ENCODE measurements around the gene CHI3L2.

GRCh38 chr1:111194005-111194468, 6.4 kb downstream of the DENND2D start:
- PRO-cap, result bidirectional peak, plus-strand start at chr1:111194383, minus-strand start at chr1:111194210
- RAMPAGE, long total RNA, 4 experiments, result start-site peak on the minus strand in 1 of 4 experiments, at chr1:111193919-111194720 at its widest, 30 reads per replicate

- PRO-cap, result bidirectional peak, plus-strand start at chr1:111219559, minus-strand start at chr1:111219469; unidirectional peak, plus-strand start at chr1:111220065; unidirectional peak, plus-strand start at chr1:111220100
- RAMPAGE, long total RNA, 4 experiments, result no peak in any of the 4 experiments
These were observed 8.0 kb upstream of the CHI3L2 start for GRCh38 chr1:111219251-111220257.

- PRO-cap, result no peak
- RAMPAGE, long total RNA, 4 experiments, result no peak in any of the 4 experiments
These were observed 4.7 kb upstream of the CHI3L2 start for GRCh38 chr1:111222705-111223403.

DNA sequence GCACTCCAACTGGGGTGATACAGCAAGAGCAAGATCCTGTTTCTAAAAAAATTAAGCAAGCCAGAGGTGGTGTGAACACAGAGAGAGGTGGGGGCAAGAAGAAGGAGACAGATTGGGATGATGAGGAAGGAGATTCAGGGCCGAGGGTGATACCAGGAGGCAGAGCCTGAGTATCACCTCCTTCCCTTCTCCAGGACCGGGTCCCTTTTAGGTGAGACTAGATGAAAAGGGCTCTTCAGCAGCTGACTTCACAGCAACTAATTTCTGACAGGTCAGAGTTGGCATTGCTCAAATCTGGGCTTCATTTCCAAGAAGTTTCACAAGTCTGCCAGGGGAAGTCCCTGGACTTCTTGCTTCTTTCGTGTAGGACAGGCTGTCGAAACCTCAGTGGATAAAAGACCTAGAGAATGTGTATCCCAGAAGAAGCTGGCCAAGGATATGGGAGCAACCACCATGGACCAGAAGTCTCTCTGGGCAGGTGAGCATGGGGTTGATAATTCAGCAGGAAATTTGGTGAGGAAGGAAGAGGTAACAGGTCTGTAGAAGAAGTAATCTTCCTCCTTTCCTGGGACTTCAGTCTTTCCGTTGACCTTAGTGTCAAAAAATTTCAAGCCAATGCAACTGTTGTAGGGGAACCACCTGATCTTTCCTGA, at the start of gene CHI3L2:
CHI3L2 (plus strand) TSS at position 422 of the 653 bp plus-strand sequence.
- PRO-cap, result no peak
- RAMPAGE, long total RNA, 4 experiments, result no peak in any of the 4 experiments

- PRO-cap, result no peak
- RAMPAGE, long total RNA, 4 experiments, result no peak in any of the 4 experiments
These were observed 278 bp downstream of the ATP5PB start for GRCh38 chr1:111449625-111449858.

- PRO-cap, result no peak
- RAMPAGE, long total RNA, 4 experiments, result no peak in any of the 4 experiments
These were observed 2.7 kb upstream of the C1orf162 start for GRCh38 chr1:111470858-111471630.

- PRO-cap, result no peak
- RAMPAGE, long total RNA, 4 experiments, result no peak in any of the 4 experiments
These were observed 352 bp downstream of the C1orf162 start for GRCh38 chr1:111474094-111474577.

DNA sequence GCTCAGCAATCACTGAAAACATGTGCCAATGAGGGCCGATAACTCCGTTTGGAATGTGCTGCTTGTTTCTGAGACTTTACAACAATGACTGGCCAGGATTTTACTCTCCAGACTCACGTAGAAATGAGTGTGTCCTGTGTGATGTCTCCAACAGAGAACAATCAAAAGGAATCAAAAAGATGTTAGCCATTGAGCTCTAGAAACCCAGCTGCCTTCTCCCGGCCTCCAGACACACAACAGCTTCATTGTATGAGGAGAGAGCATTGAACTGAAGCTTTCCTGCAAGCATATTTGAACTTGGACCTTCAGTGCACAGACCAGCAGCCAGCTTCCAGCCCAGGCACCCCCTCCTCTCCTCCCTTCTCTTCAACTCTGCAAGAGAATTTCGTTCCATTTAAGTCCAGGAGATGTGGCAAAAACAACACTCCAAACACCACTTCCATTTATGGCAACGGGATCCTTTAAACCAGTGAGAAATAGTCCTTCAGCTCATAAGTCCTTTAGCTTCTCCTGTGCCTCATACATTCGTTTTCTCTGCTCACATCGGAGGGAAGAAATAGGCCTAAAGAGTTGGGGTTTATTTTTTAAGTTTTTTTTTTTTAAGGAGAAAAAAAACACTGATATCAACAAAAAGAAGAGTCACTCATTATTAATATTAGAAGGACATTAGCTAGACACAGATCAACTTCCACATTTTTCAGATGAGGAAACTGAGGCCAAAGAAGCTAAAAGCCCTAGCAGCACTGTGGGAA, 32.4 kb upstream of the ADORA3 start:
- PRO-cap, result no peak
- RAMPAGE, long total RNA, 4 experiments, result no peak in any of the 4 experiments

- PRO-cap, result no peak
- RAMPAGE, long total RNA, 4 experiments, result no peak in any of the 4 experiments
These were observed 4.8 kb downstream of the RAP1A start for GRCh38 chr1:111624377-111624817.

DNA sequence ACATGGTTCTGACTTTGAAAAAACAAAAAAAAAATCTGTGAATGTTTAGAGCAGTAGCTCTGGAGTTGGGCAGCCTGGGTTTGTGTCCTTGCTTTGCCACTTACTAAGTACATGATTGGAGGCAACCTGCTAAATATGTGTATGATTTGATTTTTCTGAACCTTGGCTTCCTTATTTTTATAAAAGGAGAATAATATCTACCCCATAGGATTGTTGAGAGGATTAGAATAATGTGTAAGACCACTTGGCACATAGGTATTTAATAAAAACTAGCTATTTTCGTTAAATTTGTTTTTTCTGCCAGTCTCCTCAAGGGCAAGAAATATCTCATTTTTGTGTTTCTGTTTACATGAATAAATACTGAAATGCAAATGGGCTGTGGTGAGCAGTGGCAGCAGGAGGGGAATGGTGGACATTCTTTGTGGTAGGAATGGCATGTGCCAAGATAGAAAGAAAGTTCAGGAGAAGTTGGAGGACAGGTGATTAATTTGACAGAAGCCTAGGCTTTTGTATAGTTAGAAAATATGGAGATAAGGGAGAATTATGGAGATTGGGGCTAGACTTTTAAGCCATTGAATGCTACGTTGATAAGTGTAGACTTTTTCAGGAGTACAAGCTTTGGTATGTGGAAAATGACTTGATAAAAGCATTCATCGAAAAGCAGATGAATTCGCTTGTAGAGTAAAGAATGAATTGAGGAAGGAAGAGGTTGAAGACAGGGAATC, 8.5 kb downstream of the RAP1A start:
- PRO-cap, result no peak
- RAMPAGE, long total RNA, 4 experiments, result start-site peak on the plus strand in 2 of 4 experiments, centred at positions 387 to 577 of the sequence, 7 to 19 reads per replicate

- PRO-cap, result no peak
- RAMPAGE, long total RNA, 4 experiments, result no peak in any of the 4 experiments
These were observed 15.7 kb downstream of the INKA2 start for GRCh38 chr1:111723205-111724112.

GRCh38 chr1:111801012-111801609, 45.4 kb downstream of the DDX20 start:
- PRO-cap, result no peak
- RAMPAGE, long total RNA, 4 experiments, result no peak in any of the 4 experiments

- PRO-cap, result no peak
- RAMPAGE, long total RNA, 4 experiments, result no peak in any of the 4 experiments
These were observed 106.8 kb downstream of the DDX20 start for GRCh38 chr1:111862430-111862874.

DNA sequence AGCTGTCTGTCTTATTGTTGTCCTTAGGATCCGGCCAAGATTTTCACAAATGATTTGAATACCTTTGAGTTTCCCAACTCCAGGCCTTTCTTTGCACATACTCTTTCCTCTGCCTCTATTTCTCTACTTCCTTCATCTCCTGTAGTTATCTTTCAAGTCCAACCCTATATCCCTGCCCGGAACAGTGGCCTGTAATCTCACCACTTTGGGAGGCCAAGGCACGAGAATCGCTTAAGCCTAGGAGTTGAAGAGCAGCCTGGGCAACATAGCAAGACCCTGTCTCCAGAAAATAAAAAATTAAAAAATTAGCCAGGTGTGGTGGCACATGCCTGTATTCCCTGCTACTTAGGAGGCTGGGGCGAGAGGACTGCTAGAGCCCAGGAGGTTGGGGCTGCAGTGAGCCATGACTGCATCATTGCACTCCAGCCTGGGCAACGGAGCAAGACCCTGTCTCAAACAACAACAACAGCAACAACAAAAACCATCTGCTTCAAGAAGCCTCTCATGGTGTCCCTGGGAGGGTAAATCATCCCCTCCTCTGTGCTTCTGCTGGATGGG, 34.4 kb downstream of the KCND3 start:
- PRO-cap, result no peak
- RAMPAGE, long total RNA, 4 experiments, result no peak in any of the 4 experiments

DNA sequence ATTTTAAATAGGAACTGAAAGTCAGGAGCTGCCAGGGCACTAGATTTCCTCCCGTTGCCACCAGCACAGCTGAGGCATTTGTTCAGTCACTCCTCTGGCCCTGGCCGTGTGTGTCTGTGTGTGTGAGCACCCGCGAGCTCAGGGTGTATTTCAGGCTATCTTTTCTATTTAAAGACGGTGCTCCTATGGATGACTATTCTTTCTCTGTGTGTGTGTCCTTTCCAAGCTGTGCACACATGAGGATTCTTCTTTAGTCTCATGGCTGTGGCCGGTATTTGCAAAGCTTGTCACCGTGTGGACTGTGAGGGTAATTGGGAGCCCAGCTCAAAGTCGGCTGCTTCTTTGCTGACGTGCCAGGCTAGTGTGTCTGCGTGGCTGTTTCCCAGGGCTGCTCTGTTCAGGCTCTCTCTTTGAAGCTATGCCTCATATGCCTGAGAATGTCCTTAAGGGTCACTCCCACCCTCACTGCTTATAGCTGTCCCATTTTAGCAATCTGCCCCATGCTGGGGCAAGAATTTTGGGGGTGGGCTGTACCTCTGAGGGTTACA, 3.1 kb upstream of the KCND3 start:
- PRO-cap, result no peak
- RAMPAGE, long total RNA, 4 experiments, result no peak in any of the 4 experiments

DNA sequence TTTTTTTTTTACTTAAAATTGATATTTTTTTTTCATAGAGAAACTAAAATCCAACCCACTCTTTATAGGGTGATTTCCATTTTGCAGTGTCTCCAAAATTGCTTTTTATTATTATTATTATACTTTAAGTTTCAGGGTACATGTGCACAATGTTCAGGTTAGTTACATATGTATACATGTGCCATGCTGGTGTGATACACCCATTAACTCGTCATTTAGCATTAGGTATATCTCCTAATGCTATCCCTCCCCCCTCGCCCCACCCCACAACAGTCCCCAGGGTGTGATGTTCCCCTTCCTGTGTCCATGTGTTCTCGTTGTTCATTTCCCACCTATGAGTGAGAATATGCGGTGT, 197.0 kb upstream of the CTTNBP2NL start:
- PRO-cap, result unidirectional peak, minus-strand start at position 99 of the sequence
- RAMPAGE, long total RNA, 4 experiments, result no peak in any of the 4 experiments

- PRO-cap, result bidirectional peak, plus-strand start at chr1:112359057, minus-strand start at chr1:112358905
- RAMPAGE, long total RNA, 4 experiments, result no peak in any of the 4 experiments
These were observed 37.3 kb upstream of the CTTNBP2NL start for GRCh38 chr1:112358625-112359233.

DNA sequence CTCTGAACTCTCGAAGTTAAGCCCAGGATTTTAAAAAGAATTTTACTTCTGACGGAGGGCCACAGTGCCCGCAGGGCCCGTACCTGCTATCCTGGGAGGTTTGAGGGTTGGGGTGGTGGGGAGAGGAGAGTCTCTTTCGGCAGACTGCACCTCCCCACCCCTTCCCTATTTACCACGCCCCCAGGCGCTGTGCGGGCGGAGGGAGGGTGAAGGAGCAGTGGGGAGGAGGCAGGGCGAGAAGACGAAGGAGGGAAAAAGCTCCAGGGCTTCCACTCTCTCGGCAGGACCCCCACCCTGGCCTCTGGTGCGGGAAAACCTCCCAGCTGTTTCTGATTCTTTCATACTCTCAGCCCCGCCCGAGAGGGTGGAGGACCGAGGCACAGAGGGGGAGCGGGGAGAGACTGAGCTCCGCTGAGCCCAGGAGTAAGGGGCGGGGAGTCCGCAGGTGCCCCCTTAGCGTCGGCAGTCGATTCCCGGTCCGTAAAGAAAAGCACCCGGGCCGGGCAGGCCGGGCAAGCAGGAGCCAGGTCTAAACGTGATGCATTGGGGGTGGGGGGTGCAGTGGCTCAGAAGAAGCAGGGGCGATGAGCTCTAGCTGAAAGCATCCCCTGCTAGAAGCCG, 816 bp upstream of the WNT2B start:
- PRO-cap, result unidirectional peak, plus-strand start at position 217 of the sequence
- RAMPAGE, long total RNA, 4 experiments, result no peak in any of the 4 experiments

DNA sequence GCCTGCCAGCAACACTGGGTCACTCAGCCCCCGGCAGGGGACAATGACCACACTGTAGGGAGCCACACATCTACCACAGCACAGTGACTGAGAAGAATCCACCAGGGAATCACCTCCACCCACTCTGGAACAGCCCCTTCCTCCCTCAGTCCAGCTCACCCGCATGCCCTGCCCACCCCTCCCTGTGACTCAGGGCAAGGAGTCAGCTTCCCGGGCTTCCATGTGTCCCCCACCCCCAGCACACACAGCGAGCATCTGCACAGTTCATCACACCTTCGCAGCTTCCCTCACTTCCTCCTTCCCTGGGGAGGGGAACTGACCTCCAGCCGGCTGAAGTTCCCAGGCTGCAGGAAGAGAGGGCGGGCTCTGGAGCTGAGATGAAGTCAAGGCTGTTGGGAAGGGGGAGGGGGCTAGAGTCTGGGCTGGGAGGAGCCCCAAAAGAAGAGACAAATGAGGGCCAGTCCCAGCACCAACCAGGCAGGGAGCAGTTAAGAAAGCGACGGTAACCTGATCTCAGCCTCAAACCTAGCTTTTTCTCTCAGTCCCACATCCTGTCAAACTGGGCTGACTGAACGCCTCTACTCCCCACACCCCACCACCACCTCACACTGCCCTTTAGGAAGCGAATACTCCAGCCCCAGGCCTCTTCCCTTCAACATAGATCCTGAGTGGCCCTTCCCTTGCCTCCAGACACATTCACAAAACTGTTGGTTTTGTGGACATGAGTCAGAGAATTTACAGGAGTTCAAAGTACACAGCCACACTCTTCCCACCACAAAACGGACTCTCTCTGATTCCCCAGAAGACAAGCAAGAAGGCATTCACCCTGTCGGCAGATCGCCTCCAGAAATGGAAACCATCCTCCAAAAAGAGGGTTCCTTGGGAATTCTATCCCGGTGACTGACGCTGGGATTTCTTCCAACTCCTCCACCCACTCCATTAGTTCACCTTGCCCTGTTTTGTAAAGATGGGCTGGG, 1.9 kb downstream of the RHOC start:
- PRO-cap, result bidirectional peak, plus-strand start at position 449 of the sequence, minus-strand start at position 304 of the sequence; bidirectional peak, plus-strand start at position 801 of the sequence, minus-strand start at position 692 of the sequence
- RAMPAGE, long total RNA, 4 experiments, result start-site peak on the plus strand in 1 of 4 experiments, centred at positions 300 to 804 of the sequence, 5 to 12 reads per replicate

DNA sequence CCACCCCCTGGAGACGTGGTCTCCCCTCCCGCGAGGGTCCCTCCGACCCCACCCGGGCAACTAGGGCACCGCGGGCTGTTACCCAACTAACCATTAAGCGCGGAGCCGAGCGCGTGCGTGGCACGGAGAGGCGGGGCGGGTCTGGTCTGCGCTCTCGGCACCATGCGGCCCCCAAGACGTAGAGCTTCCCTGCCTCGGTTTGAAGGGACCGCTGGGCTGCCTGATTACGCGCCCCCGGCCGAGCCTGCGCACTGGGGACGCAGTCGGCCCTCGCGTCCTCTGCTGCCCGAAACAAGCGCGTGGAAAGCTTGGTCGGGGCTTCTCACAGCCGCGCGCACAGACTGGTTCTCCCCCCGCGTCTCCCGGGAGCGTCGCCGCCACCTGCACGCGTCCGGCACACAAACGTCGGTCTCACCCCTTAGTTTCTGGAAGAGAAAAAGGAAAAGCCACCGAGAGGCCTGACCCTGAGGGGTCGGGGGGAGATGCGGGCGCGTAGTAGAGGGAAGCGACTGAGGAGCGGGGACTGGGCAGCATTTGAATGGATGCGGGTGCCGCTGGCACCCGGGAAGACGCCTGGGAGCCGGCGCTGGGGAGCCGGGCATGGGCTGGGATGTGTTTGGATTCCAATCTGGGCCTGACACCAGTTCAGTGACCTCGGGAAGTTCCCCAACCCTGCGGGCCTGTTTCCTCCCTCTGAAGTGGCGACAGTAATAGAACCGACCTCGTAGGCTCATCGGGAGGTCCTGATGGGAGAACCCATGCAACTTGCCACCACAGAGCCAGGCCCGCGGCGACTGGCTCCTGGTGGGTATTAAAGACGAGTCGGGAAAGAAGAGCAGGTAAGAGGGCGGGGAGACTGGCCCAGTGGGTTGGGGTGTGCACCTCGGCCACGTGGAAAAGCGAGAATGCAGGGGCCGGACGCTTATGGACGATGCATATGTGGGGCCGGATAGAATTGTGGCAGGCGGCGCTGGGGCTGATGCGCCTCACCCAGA, 106.1 kb downstream of the SLC16A1 start:
- PRO-cap, result bidirectional peak, plus-strand start at position 289 of the sequence, minus-strand start at position 201 of the sequence
- RAMPAGE, long total RNA, 4 experiments, result start-site peak on the plus strand in 1 of 4 experiments, centred at position 278 of the sequence, 13 reads per replicate